Aorta (tissue), 1 donor: ENCODE results near the gene C9orf85.

DNA sequence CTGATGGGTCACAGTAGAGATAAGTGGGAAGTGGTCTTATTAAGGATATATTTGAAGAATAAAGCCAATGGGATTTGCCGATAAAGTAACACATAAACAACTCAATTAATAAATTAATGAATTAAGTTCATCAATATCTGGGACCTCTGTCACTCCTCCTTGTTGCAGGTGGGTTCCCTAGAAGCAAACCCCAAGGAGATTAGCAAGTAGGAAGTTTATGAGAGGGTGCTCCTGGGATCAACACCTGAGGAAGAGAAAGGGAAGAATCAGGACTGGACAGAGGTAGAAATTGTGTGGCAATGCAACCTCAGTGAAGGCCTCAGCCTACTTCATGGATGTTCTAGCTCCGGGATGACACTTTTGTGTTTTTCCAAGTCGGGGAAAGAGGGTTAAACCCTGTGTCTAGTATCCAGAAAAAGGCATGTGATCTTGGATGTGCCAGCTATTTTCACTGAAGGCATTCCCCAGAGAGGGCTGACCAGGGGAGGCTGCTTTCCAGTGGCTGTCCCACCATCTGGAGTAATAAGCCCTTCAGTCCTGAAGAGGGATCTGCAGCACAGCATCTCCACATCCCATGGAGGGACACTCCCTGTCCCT lies 23.2 kb downstream of the MAMDC2 start:
- PRO-cap: no peak

- PRO-cap: no peak
Observed at GRCh38 chr9:70189656-70190035, 69.1 kb upstream of the SMC5 start.

DNA sequence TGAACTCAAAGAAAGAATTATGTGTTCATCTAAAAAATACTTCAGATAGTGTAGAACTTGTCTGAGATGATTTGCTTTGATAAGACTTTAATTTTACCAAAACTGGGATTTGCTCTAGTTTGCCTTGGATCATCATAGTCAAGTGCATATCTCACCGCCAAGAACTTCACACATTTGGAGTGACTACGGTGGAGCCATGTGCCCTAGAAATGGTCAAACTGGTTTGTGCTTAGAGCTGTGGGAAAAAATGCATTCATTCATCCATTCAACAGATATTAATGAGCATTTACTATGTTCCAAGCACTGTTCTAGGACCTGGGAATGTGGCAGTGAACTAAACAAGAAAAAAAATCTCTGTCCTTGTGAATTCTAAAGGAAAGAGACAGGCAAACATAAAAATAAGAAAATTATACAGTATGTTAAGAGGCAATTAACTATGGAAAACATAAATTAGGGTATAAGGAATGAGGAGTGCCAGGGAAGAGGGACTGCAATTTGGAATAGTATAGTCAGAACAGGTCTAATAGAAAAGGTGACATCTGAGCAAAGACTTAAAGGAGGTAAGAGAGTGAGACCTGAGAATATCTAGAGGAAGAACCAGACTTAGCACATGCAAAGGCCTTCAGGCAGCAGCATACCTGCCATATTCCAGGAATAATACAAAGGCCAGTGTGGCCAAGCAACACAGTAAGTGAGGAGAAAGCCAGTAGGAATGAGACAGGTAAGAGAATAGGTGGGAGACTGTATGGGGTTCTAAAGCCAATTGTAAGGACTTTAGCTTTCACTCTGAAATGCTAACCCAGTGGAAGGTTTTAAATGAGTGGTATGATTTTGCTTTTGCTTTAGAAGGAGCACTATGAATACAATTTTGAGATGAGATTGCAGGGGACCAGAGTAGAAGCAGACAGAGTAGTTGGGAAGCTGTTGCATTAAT lies 44.8 kb upstream of the SMC5 start:
- PRO-cap: no peak

DNA sequence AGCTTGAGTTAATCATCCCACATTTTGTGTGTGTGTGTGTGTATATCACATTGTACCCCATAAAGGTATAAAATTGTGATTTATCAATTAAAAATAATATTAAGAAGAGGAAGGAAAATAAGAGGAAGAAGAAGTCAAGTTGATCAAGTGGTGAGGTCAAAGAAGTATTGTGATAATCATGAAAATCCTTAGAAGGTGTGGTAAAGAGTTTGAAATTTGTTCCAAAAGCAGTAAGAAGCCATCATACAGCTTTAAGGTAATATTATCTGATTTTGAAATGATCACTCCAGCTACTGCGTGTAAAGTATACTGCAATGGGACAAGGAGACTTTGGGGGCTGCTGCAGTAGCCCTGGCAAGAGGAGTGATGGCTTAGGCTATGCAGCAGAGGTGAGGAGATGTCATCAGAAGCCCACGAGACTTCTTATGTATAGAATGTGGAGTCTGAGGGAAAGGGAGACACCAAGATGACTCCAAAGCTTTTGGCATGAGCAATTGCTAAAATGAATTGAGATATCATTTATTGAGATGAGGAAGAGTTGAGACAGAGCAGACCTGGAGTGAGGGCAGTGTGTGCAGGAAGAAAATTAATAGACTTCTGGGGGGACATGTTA lies 37.0 kb upstream of the SMC5 start:
- PRO-cap: no peak

GRCh38 chr9:70381404-70381731 lies 33.1 kb downstream of the KLF9 start:
- PRO-cap: no peak

- PRO-cap: no peak
Observed at GRCh38 chr9:70421122-70421479, 6.6 kb upstream of the KLF9 start.

DNA sequence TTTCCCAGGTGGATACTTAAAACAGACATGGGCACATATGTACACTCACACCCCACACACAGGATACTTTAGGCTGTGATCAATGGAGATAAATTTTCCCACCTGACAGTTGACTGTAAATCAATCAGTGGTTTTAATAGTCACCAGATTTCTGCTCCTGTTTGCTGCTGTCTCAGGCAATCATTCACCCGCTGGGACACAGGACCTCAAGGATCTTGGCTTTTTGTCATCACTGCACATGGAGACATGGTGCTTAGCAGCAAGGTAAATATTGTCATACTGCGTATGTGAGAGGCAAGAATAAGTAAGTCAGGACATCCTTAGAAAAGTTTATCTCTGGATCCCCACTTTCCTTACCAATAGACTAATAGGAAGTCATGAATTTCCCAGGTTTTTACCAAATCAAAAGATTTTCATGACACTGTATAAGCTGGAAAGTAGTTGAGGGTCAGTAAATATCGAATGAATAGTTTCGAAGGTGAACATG lies 60.8 kb upstream of the KLF9 start:
- PRO-cap: no peak

- PRO-cap: no peak
Observed at GRCh38 chr9:70574306-70574990, 160.0 kb upstream of the KLF9 start.

- PRO-cap: no peak
Observed at GRCh38 chr9:70594581-70594916, 180.1 kb upstream of the KLF9 start.

- PRO-cap: no peak
Observed at GRCh38 chr9:70600855-70601376, 186.5 kb upstream of the KLF9 start.

GRCh38 chr9:70868419-70869639 lies 252.6 kb downstream of the TRPM3 start:
- PRO-cap: unidirectional peak, minus-strand start at chr9:70869049

- PRO-cap: no peak
Observed at GRCh38 chr9:71249782-71250097, 128.3 kb upstream of the TRPM3 start.

GRCh38 chr9:71680598-71681138 lies 87.6 kb downstream of the CEMIP2 start:
- PRO-cap: no peak

- PRO-cap: no peak
Observed at GRCh38 chr9:71744585-71745638, 23.4 kb downstream of the CEMIP2 start.

DNA sequence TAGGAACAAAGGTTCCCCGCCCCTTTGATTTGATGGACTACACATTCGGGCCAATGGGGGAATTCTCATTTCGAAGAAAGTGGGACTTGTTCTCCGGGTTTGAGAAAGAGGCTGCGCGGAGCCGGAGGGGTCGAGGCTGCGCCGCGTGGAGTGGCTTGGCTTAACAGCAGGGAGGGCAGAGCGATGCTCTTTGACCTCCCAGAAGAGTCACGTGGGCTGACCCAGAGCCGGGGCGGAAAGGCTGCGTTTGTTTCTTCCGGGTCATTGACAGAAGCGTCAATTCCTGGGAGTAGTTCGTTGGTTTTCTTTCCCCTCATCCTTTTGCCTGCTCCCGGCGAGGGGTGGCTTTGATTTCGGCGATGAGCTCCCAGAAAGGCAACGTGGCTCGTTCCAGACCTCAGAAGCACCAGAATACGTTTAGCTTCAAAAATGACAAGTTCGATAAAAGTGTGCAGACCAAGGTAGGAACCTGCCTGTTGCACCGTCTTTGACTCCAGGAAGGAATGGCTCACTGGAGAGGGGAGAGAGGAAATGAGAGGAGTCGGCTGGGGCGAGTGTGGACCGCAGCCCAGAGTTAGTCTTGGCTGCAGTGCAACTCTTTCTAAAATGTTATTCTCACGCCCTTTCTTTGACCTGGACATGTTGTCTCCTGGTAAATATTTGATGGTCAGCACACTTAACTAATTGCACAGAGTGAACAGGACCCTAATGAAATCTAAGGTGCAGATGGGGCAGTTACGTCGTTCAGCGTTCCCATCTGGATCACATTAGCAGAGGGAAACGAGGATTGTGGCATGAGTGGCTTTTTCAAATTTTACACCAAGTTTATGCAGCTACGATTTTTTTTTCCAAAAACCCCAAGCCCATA lies at the start of gene C9orf85:
TSS of gene C9orf85 (plus strand) at position 264 of the 868 bp plus-strand sequence.
- PRO-cap: bidirectional peak, plus-strand start at position 105 of the sequence, minus-strand start outside the sequence; unidirectional peak, plus-strand start at position 270 of the sequence; bidirectional peak, plus-strand start at position 511 of the sequence, minus-strand start at position 505 of the sequence; unidirectional peak, minus-strand start at position 766 of the sequence

- PRO-cap: no peak
Observed at GRCh38 chr9:72355305-72355763, 9.7 kb downstream of the ZFAND5 start.

GRCh38 chr9:72355764-72356629 lies 9.0 kb downstream of the ZFAND5 start:
- PRO-cap: no peak

- PRO-cap: no peak
Observed at GRCh38 chr9:72476978-72477494, 44.4 kb upstream of the TMC1 start.

- PRO-cap: no peak
Observed at GRCh38 chr9:72997182-72998261, 44.7 kb upstream of the ALDH1A1 start.

DNA sequence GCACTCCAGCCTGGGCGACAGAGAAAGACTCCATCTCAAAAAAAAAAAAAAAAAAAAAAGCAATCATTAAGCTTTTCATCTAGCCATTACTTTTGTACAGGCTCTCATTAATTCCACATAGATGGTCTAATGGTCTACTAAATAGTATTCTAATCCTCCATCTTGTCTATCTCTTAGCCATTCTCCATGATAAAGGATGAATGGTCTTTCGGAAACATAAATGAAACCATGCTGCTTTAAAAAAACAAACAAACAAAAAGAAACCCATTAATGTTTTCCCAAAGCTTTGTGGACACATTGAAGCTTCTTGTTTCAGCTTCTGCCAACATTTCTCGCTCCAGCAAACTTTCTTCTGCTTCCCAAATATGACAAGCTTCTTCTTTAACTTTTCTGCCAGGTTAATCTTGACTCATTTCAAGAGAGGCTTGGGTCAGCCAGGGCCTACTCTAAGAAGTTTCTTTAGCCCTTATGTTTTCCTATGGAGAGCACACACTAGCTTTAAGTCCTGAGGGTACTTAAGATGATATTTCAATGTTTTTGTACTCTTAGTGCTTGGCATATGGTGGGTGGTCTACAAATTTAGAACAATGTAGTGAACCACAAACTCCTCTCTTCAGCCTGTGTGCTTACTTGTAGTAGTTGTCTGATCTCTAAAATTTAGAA lies 6.1 kb downstream of the ANXA1 start:
- PRO-cap: no peak